ENCODE data around the gene POU3F3.

- RRBS: no CpG with 5 or more reads among the region's 3 CpGs
Observed at GRCh38 chr2:102387413-102388124, 32.0 kb downstream of the IL18R1 start.

DNA sequence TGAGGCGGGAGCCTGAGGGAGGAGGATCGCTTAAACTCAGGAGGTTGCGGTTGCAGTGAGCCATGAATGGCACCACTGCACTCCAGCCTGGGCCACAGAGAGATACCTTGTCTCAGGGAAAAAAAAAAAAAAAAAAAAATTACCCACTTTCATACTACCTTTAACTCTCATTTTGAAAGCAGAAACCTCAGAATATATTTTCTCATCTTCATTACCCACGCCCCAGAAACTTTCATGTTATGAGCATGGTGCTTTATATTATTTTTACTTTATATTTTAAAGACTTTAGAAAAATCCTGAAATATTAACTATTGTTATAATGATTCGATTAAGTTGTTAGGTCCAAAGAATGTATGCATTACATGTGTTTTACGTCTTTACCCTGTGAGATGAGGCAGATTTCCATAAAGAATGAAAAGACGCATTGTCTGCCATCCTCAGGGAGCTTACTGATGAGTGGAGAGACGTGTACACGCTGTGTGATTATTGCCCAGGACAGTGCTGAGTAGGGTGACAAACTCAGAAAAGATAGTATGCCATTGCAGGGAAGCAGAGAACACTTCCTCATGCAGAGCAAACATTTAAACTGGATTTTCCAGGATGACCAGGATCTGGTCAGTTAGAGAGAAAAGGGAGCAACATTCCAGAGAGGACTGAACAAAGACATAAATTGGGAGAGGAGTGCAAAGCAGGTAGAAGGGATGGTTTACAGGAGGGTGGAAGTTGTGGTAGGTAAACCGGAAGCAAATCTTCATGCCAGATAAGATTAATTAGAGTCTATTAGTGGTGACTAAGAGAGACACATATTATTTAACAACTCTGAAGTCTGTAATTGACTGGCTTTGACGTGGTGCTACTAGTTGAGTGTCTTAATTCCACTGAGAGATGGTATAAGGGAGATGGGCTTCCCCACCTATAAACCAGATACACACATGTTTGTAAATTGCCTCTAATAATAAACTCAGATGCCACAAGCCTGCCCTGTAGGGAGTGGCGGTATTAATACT, 2.2 kb downstream of the SLC9A2 start:
- RRBS: no CpG with 5 or more reads among the region's 12 CpGs

DNA sequence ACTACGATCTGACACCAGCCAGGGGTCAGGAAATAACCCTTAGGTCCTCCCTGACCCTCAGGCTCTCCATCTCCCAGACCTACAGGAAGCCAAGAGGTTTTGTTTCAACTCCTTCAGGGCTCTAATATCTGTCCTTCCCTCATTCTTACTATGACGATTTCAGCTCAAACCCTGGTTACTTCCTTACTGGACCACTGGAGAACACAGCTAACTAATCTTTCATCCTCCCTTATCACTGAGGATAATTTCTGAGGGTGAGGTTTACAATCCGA, 322.0 kb upstream of the POU3F3 start:
- RRBS: no CpG with 5 or more reads among the region's 3 CpGs

DNA sequence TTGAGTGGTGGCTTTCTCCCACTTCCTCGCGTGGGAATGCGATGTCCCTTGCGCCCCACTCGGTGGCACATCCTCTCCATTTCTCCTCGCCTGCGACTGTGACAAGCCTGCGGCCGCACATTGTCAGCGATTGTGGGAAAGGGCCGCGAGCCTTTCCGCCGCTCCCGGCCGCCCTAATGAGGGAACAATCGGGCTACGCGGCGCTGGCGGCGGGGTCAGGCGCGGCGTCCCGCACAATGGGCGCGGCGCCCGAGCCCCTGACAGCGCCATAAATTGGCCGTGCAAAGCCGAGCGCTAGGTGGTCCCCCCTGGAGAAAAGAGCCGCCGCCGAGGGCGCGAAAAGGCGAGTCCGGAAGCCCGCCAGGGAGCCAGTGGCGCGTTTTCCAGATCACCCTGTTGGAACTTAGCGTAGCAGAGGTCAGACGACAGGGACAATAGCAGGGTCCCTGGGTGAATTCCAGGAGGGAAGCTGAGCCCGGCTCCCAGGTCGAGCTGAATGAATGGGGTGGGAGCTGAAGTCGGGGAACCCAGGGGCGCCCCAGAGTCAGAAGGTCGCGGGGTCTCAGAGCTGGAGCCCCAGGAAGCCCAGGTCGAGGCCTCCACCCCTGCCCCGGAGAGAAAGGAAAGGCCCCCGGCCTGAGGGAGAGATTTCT, 194.7 kb upstream of the POU3F3 start:
- RRBS: no CpG with 5 or more reads among the region's 55 CpGs

DNA sequence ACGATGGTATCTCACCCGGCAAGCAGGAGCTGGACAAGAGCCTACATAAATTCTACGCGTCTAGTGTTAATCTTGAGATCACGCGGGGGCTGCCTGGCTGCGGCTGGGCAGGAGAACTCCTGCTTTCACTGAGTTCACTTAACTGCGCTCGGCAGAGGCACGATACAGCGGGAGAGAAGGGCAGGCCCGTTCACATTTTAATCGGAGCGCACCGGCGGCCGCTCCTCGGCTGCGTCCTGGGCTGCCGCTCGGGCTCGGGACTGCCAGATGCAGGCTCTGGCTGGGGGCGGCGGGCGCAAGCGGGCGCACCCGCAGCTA, 1.7 kb upstream of the POU3F3 start:
- RRBS: no CpG with 5 or more reads among the region's 28 CpGs

DNA sequence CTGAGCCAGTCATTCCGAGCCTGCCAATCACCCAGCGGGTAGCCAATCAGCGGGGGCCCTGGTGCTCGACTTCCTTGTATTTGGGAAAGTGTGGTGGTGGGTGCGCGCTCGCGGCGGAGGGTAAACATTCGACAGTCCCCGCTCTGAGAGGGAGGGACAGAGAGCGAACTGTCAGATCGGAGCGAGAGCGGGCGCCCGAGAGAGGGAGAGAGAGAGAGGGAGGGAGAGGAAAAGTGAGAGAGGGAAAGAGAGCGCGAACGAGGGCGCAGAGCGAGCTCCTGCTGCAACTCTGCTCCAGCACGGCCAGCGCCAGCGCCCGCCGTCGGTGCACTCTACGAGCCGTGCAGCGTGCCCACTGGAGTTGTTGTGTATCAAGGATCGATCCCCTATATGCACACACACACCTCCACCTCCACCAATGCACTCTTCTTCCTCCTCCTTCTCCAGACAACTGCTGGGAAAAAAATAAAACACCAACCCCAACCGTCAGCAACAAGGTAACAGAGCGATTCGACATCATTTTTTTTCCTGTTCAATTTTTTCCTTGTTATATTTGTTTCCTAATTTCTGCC, at the start of gene POU3F3:
Gene POU3F3, plus strand, starts transcription at position 127 of the 572 bp plus-strand sequence.
- RRBS: no CpG with 5 or more reads among the region's 35 CpGs

GRCh38 chr2:105273171-105273784, 31.7 kb downstream of the GPR45 start:
- RRBS: no CpG with 5 or more reads among the region's 9 CpGs

GRCh38 chr2:105294633-105295286, 34.8 kb downstream of the TGFBRAP1 start:
- RRBS: no CpG with 5 or more reads among the region's 6 CpGs

DNA sequence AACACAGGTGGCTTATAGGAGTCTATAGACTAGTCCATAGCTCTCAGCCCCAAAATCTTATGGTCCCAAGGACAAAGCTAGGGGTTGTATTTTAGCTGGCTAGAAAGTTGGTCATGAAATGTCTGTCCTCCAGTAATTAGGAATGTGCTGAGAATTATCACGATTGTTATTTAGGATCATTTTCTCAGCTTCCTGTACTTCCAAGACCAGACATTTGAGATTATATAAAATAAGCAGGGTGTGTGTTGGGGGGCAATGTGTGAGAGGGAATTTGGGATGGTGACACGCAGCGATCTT, 29.6 kb downstream of the FHL2 start:
- RRBS: no CpG with 5 or more reads among the region's 3 CpGs

DNA sequence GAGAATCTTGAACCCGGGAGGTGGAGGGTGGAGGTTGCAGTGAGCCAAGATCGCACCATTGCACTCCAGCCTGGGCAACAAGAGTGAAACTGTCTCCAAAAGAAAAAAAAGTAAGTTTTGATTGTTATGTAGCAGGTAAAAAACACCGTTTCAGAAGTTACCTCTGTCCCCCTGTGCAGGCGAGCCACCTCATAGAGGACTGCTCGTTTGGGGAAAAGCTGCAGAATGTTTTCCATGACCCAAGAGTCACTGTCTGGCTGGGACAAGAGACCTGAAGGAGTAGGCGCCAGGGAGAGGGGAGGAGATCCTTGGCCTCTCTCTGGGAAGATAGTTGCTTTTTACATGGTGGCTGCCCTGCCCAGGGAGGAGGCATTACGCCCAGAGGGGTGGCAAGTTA, 21.3 kb downstream of the FHL2 start:
- RRBS: no CpG with 5 or more reads among the region's 7 CpGs

DNA sequence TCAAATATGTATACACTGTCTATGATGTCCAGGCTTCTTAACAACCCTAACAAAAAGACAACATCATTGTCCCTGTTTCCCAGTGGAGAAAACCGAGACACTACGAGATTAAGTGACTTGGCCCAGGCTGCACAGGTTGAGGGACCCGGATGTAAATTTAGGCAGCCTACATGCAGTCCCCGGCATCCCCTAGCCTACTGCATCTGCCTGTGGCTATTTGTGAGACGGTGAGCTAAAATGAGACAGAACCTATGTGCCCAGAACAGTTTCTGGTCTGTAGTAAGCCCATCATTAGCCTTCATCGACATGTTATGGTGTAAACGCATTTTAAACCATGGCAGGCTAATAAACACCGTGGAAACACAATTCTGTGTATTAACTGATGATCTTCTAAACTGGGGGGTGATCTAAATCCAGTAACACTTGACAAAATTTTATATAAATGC, 1.5 kb downstream of the FHL2 start:
- RRBS: no CpG with 5 or more reads among the region's 8 CpGs

GRCh38 chr2:105426950-105427919, 28.4 kb upstream of the FHL2 start:
- RRBS: 33% methylated on average over 1 of the region's 8 CpGs

- RRBS: no CpG with 5 or more reads among the region's 4 CpGs
Observed at GRCh38 chr2:105490321-105490754, 91.5 kb upstream of the FHL2 start.

GRCh38 chr2:105495929-105496823, 97.3 kb upstream of the FHL2 start:
- RRBS: no CpG with 5 or more reads among the region's 8 CpGs

DNA sequence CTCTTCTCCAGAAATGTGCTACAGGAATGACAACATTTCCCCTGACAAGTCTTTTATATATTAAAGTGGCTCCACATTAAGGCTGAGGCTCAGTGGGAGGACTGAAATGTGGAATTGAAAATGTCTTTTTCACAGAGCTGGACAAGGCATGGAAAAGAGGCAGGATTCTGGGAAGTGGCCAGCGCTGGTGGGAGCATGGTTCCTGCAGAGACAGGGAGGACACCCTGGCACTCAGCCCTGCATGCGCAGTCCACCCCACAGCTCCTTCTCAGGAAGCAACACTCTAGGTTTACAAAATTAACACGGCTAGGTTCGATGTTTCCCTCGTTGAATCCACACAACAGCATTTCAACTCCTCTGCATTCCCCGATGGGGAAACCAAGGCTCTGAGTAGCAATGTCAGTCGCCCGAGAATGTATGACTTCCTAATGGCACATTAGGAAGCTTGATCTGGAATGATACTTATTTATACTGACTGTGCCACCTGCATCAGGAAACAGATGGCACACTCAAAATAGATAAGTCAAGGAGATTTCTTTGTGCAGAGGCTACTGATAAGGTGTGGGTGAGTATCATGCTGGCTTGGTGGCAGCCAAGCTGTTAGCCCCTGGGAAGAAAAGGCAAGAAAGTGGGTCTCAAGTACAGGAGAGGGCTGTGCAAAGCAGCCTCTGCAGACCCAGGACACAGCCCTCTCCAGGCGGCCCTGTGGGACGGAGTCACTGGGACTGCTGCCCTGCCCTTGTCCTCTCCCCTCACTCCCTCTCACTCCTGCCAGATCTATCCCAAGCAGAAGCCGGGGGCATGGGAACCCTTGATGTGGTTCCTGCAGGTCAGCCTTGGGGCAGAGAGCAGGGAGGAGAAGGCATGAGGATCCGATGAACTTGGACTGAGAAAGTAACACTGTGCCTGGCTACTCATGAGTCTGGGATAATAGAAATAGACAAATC, 158.4 kb upstream of the FHL2 start:
- RRBS: no CpG with 5 or more reads among the region's 12 CpGs

GRCh38 chr2:105568190-105568762, 169.4 kb upstream of the FHL2 start:
- RRBS: no CpG with 5 or more reads among the region's 17 CpGs

DNA sequence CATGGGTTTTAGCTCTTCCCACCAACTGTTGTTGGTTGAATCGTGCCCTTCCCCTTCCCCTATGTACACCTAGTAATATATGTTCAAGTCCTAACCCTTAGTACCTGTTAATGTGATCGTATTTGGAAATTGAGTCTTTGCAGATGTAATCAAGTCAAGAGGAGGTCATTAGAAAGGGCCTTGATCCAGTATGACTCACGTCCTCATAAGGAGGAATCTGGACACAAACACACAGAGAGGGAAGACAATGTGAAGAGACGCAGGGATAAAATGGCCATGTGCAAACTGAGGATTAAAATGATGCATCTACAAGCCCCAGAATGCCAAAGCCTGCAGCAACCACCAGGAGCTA, 171.5 kb upstream of the NCK2 start:
- RRBS: no CpG with 5 or more reads among the region's 4 CpGs

GRCh38 chr2:105592182-105592829, 152.4 kb upstream of the NCK2 start:
- RRBS: no CpG with 5 or more reads among the region's 6 CpGs

DNA sequence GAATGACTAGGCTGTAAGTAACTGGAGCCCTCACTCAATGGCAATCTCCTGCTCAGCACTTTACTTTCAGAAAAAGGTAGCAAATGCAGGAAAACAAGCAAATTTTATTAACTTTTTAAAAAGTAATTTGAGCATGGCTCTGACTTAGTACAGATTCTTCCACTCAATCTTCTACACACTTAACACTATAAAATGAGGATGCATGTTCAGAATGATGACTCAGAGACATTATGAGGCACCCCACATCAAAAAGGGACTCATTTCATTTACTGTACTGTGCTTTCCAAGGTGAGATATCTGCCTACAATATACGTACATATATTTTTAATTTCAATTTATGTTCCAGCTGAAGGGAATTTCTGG, 6.5 kb upstream of the NCK2 start:
- RRBS: no CpG with 5 or more reads among the region's 1 CpG

- RRBS: no CpG with 5 or more reads among the region's 3 CpGs
Observed at GRCh38 chr2:105825544-105826186, 81.0 kb downstream of the NCK2 start.

Data from iris pigment epithelial cell (primary cell).